Right cardiac atrium (tissue), 1 donor: ENCODE measurements around the genes ADAM23, IDH1 and PTH2R.

GRCh38 chr2:205997155-205998386 lies 88.4 kb downstream of the INO80D start:
- PRO-cap = no peak

GRCh38 chr2:206143949-206144402 lies 15.3 kb downstream of the NDUFS1 start:
- PRO-cap = no peak

DNA sequence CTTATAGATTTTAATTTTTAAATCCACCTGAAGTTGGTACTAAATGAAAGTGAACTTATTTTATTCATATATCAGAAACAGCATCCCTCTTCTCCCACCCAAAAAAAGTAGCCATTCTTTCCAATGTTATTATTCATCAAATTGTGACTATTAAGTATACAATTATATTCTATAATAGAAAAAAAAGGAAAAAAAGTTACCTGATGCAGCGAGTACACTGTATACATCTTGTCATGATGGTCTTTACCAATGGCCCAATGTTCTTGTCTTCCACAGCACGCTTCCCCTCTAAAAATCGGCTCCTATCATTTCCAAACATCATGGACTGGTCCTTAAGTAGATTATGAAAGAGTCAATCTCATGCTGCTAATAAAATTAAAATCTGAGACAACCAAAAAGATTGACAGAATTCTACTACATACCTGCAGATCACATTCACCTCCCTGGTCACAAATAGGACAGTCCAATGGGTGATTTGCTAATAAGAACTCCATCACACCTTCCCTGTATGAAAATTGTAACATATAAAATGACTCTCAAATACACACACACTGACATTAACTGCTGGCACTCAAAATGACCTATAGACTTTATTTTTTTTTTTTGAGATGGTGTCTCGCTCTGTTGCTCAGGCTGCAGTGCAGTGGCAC lies 11.8 kb downstream of the NDUFS1 start:
- PRO-cap = no peak

- PRO-cap = no peak
Observed at GRCh38 chr2:206292932-206293740, 18.7 kb downstream of the ZDBF2 start.

DNA sequence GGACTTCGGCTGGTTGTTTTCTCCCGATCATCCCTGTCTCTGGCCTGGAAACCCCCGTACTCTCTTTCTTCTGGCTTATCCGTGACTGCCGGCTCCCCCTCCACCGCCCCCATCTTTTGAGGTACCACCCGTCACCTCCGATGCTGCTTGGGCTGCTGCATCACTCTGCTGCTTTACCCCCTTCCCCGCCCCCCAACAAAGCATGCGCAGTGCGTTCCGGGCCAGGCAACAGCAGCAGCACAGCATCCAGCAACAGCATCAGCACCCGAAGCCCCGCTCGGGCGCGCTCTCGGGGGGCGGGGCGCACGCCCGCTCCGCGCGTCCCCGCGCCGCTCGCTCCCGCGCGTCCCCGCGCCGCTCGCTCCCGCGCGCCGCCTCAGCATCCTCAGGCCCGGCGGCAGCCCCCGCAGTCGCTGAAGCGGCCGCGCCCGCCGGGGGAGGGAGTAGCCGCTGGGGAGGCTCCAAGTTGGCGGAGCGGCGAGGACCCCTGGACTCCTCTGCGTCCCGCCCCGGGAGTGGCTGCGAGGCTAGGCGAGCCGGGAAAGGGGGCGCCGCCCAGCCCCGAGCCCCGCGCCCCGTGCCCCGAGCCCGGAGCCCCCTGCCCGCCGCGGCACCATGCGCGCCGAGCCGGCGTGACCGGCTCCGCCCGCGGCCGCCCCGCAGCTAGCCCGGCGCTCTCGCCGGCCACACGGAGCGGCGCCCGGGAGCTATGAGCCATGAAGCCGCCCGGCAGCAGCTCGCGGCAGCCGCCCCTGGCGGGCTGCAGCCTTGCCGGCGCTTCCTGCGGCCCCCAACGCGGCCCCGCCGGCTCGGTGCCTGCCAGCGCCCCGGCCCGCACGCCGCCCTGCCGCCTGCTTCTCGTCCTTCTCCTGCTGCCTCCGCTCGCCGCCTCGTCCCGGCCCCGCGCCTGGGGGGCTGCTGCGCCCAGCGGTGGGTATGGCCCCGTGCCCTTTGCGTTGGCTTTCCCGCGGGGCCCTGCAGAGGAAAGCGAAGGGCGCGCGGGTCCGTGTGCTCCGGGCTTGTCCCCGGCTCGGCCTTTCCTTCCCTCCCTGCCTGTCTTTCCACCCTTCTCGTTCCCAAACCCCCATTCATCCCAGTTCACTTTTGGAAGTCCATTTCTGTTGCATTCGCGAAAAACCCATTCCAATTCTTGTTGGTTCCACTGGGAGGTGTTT lies at the start of gene ADAM23:
Gene ADAM23 (plus strand): TSS at position 382 of the 1,175 bp plus-strand sequence.
- PRO-cap = unidirectional peak, plus-strand start at position 409 of the sequence; unidirectional peak, plus-strand start at position 687 of the sequence

DNA sequence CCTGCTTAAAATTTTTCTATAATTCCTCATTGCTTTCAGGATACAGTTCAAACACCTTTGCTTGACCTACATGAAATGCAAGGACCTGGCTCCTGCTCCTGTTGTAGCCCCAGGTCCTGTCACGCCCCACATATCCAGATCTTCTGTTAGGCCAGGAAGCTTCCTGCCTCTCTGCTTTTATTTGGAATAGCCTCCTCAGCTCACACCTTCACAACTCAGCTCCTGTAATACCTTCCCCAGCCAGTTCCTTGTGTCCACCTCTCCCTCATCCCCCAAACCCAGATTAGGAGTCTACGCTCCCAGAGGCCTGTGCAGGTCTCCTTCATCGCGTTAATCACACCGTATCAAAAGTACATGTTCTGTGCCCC lies 485 bp downstream of the MDH1B start:
- PRO-cap = no peak

GRCh38 chr2:207008067-207008457 lies 68.7 kb downstream of the CPO start:
- PRO-cap = no peak

DNA sequence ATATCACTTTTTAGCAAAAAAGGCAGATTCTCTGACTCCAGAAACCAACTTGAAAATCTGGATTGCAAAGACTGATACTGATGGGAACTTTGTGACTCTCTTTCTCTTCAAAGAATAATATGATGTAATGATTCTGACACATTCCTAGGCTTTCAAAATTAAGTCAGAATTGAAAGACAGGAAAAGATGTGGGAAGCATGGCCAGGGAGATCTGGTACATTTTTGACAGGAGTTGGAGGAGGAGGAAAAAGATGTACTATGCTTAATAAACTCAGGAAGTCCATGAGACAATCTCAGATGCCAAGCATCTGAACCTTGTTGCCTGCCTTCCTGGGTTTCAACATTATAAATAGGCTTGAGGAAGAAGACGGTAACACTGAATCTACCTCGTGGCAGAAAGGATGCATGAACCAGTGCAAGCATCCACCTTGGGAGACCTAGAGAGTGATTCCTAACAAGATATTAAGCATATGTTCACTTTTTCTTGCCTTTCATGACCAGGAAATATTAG lies 34.1 kb downstream of the KLF7 start:
- PRO-cap = no peak

DNA sequence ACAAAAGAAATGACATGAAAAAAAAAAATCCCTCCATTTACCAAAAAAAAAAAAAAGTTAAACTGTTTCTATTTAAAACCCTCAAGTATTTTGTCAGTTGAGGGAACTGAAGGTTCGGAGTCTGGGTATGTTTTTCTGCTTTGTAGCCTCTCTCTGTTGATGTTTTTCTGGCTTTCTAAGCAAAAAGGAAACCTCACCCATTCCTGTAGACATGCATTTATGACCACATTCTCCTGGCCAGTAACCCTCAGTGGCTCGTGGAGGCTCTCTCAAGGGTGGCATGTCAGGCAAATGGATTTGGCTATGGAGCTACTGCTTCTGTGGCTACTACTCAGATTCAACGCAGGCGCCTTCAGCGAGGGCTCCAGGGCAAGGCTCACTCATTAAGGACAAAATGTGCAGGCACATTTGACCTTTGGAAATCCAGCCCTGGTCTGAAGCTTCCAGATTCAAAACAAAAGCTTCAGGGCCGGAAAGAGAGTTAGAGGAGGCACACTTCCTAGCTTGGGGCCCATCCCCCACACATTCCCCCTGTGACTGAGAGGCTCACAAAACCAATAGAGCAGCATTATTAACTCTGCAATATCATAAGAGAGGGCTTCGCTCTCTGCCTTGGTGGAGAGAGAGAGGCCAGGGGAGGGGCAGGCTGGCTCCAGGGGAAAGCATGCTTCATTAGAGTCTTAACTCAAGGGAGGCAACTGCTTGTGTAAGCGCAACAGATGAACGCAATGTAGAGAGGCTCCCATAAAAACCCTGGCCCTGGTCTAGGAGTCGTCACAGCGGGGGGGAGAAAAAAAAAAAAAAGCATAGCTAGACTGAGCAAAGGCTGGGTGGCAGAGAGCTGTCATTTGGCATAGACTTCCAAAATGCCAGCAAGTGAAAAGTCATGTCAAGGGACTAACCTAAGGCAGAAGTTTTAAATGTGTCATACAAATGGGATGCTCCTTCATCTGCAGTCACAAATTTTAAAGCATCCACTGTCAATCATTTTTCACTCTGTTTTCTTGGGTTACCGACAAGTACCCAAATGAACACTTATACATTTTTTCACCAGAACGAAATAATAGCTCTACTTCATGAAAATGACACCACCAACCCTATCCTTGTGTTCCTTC lies 22.0 kb downstream of the KLF7 start:
- PRO-cap = unidirectional peak, plus-strand start at position 250 of the sequence

DNA sequence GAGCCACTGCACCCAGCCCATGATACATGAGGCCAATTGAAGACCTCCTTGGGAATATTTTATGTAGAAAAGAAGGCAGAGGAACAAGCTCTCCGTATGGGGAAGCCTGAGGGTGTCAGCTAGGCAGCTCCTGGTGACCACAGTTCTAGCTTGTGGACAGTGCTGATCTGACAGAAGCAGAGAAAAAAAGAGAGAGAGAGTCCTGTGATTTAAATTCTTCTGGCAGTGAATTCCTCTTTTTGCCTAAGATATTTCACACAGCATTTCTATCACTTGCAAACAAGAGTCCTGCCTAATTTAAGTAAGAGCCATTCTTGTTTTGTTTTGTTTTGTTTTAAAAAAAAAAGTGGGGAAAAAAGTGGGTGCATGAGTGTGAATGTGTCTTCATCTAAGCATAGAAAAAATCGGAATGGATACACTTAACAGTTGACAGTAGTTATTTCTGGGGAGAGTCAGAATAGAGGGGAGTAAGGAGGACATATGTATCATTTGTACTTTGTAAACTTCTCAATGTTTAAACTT lies 28.5 kb upstream of the CREB1 start:
- PRO-cap = no peak

GRCh38 chr2:207632707-207633170 lies 7.5 kb upstream of the METTL21A start:
- PRO-cap = no peak

DNA sequence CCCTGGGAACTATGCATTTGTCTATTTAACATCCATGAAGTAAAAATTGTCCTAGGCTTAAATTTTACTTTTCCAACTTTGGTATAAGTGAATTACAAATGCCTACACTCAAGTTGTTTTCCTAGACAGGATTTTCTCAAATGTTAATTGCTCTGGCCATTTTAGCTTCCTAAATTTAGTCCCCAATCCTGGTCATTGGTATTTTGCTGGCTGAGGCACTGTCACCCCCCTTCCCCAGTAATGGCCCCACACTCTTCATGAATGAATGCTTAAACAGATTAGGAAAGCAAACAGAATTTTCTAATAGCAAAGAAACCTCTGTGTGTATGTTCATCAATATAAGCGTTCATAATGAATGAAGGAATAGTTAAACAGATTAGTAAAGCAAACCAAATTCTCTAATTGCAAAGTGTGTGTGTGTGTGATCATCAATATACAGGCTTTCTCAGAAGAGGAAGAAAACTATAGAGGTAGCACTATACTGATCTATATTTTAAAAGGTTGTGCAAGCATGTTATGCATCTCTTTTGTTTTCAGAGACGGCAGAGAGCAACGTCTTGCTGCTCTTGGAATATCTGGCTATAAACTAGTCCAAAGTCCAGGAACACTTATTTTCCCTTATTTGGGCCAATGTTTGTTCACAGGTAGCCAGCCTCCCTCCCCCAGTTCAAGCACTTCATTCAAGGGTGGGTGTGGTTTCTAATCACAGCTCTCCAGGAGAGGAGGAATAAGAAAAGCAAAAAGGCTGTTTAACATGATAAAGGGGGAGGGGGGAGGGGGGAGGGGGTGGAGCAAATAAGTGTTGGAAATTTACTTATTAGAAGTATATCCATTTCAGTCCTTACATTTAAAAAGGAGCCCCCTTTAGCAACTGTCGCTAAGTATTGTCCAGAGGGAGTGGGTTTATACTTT lies 4.3 kb downstream of the FZD5 start:
- PRO-cap = no peak

DNA sequence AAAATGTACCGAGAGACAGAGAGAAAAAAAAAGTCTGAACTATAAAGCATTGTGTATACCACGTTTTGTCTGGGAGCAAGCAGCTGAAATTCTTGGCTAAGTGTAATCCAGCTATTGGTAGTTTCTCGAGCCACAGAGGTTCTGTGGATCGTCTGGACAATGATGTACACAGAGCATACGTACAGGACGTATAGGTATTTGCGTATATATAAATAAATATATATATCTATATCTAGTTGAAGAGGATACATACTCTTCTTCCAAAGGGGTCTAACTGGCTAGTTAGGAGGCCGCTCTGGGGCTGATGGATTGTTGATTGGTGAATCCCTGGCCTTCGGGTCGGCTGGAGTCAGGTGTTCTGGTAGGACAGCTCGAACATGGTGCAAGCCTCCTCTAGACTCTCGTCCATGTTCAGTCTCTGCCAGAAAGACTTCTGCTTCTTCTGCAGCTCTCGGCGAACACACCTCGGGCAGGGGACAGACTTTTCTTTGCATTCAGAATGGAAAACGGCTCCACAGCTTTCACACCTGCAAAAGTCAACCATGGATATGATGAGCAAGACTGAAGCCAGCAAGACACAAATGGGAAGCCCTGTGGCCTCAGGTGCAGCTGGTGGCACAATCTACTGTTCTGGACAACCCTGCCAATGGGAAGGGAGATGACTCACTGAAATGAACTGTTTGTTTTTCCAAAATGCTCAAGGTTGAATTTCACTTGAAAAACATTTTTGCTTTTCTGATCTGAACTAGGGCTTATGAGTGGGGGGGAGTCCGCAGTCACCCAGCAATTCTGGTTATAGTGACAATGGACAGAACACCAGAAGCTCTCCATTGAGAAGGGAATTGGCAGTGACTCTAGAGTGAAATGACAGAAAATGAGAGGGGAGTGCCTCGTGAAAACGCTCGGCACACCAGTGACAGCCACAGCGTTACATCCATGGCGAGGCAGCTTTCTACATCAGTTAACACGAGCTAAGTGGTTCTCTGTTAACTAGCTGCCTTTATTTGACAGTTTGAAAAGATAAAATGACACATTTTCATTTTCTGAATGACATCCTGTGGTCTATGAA lies 58.6 kb upstream of the FZD5 start:
- PRO-cap = no peak

DNA sequence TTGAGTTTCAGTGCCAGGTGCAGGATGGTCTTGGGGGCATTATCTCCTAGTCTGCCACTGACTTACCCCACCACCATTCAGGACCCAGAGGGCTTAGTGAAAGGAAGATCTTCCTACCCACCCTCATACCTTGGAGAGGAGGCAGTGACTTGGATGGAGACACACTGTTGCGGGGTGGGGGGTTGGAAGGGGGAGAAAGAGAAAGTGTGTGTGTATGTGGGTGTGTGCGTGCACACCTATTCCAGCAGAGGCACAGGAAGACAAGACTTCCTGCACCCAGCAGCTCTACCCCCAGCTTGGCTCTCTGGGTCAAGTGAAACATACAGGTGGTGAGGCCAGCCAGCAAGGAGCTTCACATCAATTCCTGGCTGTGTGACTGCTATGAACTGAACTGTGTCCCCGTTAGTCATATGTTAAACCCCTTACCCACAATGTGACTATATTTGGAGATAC lies 60.2 kb upstream of the FZD5 start:
- PRO-cap = no peak

DNA sequence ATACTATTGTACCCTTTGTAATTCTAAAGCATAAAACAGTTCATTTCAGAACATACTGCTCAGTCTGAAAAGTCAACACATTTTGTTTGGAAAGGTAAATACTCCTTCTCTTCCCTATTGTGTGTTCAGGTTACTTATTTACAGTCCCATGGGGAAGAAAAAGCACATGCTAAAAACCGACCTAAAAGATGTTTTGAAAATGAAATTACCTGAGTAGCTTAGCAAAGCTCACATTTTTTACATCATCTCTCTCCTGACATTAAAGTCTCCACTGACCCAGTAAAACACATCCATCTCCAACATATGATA lies 75.5 kb upstream of the FZD5 start:
- PRO-cap = no peak

- PRO-cap = no peak
Observed at GRCh38 chr2:208247155-208247743, 7.6 kb downstream of the IDH1 start.

DNA sequence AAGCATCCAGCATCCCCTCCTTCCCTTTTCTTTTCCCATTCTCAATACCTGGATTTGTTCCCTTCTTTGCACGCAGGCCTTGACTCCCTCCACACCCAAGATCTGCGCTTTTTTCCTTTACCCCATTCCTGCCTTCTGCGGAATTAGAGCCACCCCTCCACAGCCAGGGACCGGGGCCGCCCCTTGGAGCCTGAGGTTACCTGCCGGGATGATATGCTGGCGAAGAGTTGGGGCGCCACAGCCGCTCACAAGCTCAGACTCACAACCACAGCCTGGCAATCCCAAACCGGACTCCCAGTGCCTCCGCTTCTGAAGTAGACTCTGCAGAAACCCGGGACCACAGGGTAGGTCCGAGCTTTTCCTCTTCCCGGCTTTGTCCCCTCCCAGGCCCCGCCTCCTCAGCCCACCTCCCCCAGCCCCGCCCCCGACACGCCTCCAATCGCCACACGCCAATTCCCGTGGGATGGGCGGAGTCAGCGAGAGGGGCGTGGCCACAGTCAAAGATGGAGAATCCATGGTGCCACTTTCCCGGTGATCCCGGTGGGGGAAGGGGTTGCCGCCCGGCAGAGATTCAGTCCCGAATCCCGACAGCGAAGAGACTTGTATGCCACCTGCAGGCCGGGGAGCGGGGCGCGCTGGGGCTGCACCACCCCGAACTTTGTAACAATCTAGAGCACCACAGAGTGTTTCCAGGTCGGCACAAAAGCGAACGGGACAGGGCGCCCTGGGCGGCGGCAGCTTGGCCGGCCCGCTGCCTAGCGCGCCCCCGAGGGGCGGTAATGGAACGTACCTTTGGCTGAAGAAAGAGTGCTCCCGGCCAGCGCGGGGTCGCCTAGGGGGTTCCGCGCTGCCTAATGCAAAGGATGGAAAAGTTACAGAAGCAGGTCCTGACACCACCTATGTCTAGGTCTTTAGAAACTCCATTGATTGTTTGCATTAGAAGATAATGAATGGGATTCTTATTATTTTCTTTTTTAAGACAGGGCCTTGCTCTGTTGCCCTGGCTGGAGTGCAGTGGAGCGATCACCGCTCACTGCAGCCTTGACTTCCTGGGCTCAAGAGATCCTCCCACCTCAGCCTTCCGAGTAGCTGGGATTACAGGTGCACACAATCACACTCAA lies at the start of gene IDH1:
Gene IDH1 (minus strand): TSS at position 333 of the 1,121 bp plus-strand sequence.
- PRO-cap = bidirectional peak, plus-strand start at position 494 of the sequence, minus-strand start at position 323 of the sequence; unidirectional peak, minus-strand start at position 781 of the sequence

DNA sequence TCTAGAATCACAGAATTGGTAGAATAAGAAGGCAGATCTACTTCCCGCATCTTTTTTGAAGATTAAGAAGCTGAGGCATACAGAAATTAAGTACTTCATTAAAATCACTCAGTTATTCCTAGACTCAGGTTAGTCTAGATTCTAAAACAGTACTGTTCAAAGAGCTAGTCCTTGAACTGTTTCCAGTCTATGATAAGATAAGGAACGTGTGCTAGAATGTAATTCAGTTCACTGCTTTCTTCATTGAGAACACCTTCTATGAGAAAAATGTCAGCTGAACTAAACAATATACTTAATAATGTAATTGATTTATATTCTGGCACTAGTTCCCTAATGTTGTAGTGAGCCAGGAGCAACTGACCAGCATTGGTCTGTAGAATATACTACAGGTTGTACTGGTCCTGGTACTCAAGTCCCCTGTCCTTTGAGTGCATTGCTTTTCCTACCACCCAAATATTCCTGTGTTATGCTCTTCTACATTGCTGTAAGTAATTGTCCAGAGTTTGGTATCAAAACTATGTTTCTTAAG lies 53.5 kb upstream of the PTH2R start:
- PRO-cap = no peak

DNA sequence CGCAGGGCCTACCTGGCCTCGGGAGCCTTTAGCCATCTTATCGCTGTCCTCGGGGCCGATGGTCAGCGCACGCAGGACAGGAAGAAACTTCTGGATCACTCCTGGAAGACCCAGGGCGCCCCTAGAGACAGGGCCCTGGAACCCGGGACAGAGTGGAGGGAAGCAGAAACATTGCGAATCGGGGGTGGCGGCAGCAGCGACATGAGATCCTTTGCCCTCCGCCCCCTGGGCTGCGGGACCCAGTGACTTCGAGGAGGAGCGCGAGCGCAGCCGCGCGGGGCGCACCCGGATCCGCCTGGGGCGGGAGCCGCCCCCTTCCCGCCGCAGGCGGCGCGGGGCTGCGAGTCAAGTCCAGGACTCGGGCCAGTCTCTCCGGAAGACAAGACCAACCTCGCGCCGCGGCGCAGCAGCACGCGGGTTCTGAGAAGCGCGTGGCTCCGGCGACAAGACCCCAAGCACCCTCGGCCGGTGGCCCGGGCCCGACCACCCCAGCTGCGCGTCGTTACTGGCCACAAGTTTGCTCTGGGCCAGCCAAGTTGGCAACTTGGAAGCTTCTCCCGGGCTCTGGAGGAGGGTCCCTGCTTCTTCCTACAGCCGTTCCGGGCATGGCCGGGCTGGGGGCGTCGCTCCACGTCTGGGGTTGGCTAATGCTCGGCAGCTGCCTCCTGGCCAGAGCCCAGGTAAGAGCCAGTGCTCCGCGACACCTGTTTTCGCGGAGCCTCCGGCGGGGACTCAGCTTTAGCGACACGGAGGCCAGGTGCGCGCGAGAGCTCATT lies at the start of gene PTH2R:
Gene PTH2R (plus strand): TSS at position 354 of the 776 bp plus-strand sequence.
- PRO-cap = no peak

DNA sequence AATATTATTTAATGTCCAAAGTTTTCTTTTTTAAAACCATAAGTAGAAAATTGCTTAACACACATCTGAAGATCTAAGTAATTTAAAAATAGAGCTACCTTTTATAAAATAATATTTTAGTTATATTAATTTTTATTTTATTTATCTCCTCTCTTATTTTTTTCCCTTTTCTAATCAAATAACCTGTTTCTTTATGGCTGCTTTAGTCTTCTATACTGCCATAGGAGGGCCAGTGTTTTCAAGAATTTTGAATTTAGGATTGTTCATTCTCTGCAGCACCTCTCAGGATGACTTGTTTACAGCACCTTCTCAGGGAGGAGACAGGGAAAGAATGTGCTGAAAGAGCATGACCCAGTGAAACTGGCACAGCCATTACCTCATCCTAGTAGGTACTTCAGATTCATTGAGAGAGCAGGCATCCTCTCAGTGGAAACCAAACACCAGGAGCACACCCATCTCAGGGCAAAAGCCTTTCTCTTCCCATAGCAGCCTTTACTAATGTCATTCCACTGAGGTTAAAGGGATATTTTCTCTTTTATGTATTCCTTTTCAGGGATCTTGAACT lies 2.4 kb downstream of the MAP2 start:
- PRO-cap = no peak